Neuron (in vitro differentiated cells): Measurements from ENCODE around the genes TLE5 and CACTIN.

- PRO-cap = no peak
Measured at GRCh38 chr19:2650422-2651062, 52.0 kb downstream of the GNG7 start.

DNA sequence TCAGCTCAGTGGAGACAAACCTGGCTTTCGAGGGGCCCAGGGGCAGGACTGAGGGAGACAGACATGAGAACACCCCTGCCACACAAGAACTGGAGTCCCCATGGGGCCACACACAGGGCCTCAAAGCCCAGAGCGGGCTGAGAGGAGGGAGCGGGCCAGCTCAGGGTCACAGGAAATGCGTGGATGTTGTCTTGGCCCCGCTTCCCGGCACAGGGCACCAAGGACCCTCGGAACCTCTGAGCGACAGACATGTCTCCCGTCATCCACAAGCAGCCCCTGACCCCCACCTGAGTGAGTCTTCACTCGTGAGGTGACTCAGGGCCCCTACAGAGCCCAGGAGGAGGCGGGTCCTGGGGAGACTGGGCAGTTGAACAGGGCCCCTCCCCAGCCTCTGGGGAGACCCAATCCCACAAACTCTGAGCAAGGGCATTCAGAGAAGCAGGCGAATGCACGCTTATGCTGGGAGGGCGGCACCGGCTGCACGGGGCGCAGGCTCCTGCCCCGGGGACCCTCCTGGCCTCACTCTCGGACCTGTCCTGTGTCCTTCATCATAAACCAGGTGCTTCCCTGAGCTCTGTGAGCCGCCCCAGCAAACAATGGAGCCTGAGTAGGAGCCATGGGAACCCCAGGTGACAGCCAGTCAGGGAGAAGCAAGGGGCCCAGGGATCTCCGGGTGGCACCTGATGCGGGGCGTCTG is 20.2 kb downstream of the SGTA start:
- PRO-cap = no peak

DNA sequence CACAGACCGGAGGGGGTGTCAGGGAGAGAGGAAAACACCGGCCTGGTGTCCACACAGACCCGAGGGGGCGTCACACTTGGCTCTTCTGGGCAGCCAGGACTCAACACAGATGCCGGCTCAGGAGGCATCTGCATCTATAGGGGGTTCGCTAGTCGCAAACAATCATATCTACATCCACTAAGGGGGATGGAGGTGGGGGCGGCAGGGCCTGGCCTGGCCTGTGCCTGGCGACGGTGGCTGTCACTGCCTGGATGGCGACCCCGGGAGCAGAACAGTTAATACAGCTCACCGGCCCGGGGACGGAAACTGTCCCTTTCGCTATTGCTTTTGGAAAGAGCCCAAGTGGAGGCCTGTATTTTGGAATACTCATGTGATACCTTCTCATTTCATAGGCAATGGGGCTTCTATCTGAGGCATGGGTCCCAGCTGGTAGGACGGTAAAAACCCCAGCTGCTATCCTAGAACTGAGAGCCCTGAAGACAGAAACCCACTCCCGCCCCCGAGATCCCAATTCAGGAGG is 17.7 kb downstream of the SGTA start:
- PRO-cap = no peak

DNA sequence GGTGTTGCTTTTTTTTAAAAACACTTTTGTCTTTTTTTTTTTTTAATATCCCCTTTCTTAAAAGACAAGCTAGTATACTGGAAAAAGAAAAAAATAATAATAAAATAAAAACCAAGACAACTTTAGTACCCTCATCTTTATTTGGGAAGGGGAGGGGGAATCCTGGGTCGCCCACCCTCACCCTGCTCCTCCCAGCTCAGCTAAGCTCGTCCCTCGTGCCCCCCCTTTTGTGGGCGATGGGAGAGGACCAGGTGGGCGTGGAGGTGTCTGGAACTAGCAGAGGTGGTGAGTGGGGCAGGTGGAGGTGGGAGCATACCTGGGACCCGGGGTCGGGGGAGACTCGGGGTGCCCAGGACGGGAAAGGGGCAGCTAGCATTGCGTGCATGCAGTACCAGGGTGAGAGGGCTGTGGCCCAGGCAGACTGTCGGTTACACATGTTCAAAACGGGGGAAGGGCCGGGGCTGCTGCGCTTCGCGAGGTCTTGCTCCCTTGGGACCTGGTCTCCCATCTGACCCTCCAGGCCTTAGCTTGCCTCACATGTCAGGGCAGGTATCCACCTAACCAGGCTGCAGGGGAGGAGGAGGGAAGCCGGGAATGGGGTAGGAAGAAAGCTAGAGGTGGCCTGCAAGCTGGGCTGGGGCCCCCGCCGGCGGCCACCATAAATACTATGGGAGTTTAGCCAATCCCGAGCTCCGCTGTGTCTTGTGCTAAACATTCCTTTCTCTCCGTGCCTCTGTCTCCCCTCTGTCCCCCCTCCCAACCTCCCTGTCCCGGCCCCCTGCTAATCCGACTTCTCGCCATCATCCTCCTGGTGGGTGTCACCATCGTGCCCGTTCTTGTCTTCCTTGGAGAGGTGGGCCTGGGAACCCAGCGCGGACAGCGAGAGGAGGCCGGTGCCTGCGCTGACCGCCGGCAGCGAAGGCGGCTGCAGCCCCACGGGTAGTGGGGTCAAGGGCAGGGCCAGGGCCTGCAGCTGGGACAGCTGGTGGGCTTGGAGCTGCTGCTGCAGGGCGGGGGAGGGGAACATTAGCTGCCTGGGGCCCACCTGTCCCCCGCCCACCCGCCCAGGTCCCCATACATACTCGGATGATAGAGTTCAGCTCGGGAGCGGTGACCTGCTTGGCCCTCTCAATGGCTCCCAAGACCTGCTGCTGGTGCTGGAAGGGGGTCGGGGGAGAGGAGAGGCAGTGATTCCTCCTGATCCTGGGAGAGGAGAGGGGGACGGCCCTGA is 8.8 kb downstream of the TLE5 start:
- PRO-cap = no peak

- PRO-cap = bidirectional peak, plus-strand start at chr19:3062285, minus-strand start at chr19:3062299; bidirectional peak, plus-strand start at chr19:3062471, minus-strand start at chr19:3062495; unidirectional peak, minus-strand start at chr19:3062831
Measured at GRCh38 chr19:3062081-3063198, at the start of gene TLE5. TLE5 (minus strand) TSS chr19:3062495.

GRCh38 chr19:3121594-3122919 is 13.8 kb upstream of the GNA15 start:
- PRO-cap = no peak

DNA sequence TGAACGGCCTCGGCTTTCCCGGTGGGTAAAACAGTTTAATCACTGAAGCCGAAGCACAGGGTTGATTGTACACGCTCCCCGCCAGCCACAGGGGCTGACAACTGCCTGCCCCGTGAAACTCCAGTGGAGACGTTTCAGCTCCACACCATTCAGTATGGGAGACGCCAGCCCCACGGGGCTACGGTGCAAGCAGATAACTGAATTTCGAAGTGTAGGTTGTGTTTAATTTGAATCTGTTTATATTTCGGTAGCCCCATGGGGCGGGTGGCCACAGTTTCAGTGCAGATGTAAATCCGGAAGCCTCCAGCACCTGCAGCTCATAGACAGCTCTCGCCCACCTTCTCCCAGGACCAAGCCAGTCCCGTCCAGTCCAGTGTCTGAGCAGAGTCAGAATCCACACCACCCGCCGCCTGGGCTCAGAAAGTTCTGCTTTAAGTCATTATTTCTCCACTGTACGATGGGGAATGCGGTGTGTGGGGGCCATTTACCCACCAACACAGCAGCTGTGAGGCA is 2.2 kb downstream of the S1PR4 start:
- PRO-cap = no peak

GRCh38 chr19:3285655-3286296 is 61.3 kb downstream of the CELF5 start:
- PRO-cap = unidirectional peak, plus-strand start at chr19:3285938

- PRO-cap = no peak
Measured at GRCh38 chr19:3361099-3361498, 5.3 kb upstream of the NFIC start.

DNA sequence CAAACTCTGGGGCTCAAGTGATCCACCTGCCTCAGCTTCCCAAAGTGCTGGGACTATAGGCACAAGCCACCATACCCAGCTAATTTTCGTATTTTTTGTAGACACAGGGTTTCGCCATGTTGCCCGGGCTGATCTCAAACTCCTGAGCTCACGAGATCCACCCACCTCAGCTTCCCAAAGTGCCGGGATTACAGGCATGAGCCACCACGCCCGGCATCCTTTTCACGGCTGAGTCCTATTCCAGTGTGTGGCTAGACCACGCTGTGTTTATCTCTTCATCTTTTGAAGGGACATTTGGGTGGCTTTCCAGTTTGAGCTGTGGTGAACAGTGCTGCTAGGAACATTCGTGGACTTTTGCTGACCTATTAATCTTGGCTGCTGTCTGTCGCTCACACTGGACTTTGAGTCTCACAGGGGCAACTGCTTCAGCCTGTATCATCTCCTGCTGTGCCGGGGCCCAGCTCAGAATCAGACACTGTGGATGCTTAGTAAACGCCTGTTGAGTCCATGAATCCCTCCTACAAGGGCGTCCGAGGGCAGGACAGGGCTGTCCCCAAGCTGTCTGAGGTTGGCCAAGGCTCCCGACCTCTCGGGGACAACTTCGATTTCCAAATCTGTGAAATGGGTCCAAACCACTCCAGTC is 48.6 kb downstream of the SMIM24 start:
- PRO-cap = no peak

DNA sequence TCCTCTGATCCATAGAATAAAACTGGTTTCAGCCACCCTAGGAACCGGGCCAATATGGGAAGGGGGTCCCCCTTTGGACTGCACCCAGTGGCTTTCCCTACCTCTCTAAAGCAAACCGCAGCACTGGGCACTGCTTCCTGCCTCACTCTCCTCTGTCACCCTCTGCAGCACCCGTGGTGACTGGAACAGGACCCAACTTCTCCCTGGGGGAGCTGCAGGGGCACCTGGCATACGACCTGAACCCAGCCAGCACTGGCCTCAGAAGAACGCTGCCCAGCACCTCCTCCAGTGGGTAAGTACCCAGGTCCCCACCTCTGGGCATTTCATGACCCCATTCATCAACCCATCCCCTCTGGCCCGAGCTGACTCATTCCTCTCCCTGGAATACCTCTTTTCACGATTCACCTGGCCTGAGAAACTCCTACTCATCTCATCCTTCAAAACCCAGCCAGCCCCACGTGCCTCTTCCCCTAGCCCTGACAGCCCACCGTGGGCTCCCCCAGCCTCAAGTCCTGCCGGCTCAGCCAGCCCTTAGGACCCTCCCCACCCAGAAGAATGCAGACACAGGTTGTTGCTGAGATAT is 46.1 kb downstream of the SMIM24 start:
- PRO-cap = no peak

DNA sequence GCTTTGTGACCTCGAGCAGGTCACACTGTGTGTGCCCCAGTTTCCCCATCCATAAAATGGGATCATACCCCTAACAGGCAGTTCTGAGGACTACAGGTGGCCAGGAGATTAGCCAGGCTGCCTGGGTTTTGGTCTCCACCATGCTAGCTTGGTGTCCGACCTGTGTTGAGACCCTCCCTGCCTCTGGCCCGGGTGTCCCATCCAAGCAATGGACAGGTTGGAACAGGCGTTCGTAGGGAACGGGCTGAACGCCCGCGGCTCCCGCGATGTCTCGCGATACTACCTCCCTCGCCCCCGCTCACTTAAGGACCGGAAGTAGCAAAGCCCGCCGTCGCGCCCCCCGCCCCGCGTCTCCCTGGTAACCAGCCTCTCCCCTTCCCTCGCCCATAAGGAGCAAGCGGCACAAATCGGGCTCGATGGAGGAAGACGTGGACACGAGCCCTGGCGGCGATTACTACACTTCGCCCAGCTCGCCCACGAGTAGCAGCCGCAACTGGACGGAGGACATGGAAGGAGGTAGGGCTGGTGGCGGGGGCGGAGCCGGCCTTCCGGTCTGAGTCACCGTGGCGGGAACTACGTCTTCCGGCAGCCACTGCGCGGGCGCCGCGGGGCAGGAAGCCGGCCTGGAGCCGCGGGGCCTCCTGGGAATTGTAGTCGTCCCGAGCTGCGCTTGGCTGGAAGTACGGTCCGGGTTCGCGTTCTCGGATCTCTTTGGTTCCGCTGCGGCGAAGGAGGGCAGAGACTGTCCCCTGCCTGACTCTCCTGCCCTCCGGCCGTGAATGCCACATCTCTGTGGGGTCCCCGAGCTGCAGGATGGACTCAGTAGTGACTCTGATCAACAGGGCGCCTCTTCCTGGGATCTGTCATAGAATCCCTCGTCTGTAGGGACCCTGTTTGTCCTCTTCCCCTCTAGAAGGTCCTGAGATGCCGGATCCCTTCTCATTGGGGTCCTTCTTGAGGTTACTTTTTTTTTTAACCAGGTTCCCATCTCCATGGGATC is 45.3 kb downstream of the SMIM24 start:
- PRO-cap = bidirectional peak, plus-strand start at position 318 of the sequence, minus-strand start at position 268 of the sequence; bidirectional peak, plus-strand start at position 714 of the sequence, minus-strand start at position 518 of the sequence

DNA sequence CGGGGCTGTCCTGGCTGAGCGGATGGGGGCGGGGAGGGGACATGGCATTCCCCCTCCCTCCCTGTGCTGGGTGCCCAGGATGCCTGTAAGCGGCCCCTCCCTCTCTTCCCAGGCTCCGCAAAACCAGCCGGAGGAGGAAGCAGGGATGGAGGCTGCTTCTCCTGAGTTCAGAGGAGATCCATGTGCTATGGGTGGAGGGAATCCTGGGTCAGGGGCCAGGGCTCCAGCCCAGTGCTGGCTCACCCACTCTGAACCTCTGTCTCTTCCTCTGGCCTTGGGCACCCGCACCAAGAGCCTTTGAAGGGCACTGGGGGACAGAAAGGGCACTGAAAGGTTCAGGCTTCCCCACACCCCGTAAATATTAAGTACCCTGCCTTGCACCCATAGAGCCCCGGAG is 22.6 kb downstream of the SMIM24 start:
- PRO-cap = no peak

DNA sequence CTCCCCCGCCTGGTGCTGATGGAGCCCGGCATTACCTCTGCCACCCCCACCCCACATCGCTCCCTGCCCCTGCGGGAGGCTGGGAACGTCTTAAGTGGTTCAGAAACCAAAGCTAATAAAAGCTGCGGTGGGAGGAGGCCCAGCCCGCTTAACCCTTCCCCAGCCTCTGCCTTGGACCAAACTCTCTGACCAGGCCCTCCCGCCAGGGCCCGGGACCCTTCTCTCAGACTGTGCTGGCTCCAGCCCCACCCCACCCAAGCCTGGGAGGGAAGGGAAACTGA is 22.1 kb downstream of the SMIM24 start:
- PRO-cap = no peak

GRCh38 chr19:3473878-3474417 is 6.4 kb downstream of the SMIM24 start:
- PRO-cap = no peak

GRCh38 chr19:3507867-3508487 is 1.9 kb downstream of the FZR1 start:
- PRO-cap = bidirectional peak, plus-strand start at chr19:3507901, minus-strand start at chr19:3507689

DNA sequence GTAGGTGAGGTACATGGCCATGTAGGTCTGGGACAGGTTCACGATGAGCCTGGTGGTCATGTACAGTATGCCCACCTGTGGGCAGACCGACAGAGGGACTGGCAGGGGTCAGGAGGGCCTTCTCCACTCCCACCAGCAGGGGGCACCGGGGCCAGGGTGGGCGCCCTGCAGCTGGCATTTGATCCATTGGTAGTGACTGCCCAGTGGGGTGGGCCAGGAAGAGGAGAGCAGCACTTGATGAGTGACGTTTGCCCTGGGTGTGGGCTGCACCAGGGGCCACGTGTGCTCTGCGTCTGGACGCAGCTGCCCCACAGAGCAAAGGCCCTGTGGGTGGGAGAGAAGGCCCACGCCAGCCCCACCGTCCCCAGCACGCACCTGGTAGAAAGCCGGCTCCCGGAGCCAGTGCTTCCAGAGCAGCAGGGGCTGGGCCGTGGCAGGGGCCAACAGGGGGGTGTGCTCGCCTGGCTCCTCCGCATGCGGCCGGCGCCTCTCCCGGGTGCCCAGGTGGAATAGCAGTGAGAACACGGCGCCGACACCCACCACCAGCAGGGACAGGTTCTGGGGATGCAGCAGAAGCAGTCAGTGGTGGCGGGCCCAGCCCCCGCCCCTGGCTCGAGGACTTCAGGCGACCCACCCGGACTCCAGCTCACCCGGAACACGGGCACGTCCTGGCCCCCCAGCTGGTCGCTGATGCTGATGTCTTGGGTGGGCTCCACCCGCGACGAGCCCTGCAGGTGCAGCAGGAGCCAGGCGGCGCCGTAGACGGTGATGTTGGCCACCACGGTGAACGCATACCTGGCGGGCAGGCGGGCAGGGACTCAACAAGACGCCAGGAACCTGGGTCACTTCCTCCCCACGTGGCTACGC is 8.7 kb downstream of the TEKTIP1 start:
- PRO-cap = no peak

- PRO-cap = no peak
Measured at GRCh38 chr19:3548507-3549201, 8.7 kb downstream of the MFSD12 start.

GRCh38 chr19:3609492-3610353 is 3.0 kb upstream of the TBXA2R start:
- PRO-cap = no peak

DNA sequence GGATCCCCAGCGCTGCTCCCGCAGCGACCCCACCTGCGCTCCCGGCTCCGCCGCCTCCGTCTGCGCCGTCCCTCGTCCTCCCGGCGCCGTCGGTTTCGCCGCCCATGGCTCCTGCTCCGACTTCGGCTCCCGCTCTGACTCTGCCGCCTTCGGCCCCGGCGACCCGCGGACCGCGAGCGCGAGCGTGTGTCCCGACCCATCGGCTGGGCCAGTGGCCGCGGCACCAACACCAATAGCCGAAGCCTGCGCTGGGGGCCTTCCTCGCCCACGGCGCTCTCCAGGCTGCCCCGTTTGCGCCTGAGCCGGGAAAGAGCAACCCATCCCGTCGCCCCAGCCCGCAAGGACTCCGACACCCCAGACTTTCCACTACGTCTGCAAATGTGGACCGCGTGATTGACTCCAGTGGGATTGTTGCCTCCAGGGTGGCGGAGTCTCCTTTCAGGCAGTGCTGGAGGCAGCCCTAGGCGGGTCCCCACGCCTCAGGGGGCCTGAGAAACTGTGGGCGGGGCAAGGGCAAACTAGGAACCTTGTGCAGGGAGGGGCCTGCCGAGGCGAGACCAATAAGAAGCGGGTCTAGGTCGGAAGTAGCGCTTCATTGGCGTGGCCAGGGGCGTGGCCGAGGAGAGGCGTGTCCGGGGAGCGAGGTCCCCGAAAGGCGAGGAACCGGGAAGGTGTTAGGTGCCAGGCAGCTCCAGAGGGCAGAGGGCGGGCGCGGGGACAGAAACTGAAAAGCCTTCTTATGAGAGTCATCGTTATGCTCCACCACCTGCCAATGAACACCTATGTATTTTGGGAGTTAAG is at the start of gene CACTIN:
Gene CACTIN (minus strand): TSS at position 228 of the 801 bp plus-strand sequence.
- PRO-cap = unidirectional peak, minus-strand start at position 64 of the sequence; unidirectional peak, minus-strand start at position 213 of the sequence; bidirectional peak, plus-strand start at position 677 of the sequence, minus-strand start at position 361 of the sequence